Mesenchymal stem cell of Wharton's jelly (primary cell): ENCODE measurements around the genes NKAIN4 and KCNQ2.

DNA sequence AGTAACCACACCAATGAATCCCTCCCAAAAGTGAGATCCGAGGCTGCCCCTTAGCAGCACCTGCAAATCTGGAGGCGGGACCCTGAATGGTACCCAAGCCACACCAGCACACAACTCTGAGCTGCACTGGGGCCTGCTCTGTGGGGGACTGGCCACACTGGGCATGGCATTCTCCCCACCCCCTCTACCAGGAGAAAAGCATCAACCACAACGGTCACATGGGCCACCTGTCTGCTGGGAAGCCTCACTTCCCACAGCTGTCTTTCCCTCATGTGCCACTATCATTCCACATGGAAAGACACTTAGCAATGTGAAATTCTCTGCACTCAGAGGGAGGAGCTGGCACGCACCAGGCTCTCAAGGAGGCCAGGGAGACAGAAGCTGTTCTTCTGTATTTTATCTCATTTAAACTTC, 19.2 kb downstream of the YTHDF1 start:
- CAGE, long polyA plus RNA = no peak

DNA sequence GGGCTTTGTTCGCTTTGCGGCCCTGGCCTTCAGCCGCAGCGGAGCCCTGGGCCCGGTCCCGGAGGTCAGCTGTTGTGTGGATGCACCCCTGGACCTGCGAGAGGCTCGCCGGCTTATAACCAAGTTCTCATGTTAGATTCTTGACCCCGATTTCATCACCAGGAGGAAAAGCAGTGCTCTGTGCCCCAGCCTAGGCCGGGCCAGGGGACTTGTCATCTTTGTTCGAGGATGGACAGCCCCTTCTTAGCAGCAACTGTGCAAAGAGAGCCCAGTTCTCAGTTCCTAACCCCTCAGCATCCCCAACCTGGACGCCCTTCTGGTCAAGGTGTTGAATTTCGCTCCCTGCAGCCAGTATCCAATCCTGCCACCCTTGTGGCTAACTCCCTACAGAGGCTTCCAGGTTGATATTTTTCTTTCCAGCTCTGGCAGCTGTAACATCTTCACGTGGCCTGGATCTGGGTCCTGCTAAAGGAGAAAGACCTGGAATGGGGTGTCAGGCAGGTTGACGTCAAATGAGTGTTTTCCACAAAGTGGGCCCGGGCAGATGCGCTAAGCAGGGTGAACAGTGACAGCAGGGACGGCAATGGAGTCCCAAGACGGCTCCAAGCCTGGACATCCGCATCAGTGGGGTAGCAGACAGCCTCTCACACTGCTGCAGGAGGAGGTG, 843 bp upstream of the YTHDF1 start:
- CAGE, long polyA plus RNA = no peak

DNA sequence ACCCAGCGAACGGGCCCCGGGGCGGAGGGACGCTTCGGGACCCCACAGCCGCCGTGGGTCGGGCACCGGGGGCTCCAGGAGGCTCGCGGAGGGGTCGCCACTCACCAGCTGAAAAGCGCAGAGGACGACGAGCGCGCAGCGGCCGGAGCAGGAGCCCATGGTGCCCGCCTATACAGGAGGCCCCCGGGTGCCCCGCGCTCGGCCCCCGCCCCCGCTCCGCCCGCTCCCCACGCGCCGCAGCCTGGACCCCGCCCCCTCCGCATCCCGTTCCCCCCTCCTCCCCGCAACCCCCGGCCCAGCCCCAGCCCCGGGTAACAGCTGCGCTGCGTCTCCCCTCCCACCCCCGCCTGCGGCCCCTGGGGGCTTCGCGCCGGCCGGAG, at the start of gene NKAIN4:
Gene NKAIN4, minus strand, starts transcription at position 172 of the 380 bp plus-strand sequence.
- CAGE, long polyA plus RNA = no peak

DNA sequence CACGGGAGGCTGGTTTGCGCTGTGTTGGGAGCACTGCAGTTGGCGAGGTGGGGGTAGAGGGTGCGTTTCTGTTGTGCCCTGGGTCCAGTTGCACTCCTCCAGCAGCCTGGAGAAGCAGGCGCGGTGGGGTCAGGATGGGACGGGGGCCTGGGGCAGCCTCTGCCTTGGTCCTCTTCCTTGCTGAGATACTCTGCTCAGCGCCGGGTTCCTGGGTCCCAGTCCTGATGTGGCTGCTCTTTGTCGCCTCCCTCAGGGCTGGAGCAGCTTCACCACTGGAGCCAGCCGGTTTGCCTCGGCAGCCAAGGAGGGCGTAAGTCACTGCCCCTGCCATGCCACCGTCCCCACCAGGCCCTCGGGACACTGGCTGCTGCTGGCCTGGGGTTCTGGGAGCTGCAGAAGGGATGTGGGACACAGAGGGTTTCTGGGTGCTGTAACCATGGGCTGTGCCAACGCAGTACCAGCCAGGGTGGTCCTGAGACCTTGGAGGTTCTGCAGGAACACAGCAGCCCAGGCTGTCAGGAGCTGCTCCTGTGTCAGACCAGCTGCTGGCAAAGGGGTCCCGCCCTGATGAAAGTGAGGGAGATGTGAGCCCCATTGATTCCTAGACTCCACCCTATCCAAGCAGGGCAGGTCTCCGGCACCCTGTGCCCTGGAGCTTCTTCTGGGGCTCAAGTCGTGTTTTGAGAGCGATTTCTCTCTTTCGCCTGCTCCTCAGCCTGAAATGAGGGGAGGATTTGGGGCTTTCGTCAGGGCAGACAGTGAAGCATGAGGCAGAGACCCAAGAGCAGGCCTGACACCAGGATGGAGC, 8.6 kb downstream of the ARFGAP1 start:
- CAGE, long polyA plus RNA = no peak

DNA sequence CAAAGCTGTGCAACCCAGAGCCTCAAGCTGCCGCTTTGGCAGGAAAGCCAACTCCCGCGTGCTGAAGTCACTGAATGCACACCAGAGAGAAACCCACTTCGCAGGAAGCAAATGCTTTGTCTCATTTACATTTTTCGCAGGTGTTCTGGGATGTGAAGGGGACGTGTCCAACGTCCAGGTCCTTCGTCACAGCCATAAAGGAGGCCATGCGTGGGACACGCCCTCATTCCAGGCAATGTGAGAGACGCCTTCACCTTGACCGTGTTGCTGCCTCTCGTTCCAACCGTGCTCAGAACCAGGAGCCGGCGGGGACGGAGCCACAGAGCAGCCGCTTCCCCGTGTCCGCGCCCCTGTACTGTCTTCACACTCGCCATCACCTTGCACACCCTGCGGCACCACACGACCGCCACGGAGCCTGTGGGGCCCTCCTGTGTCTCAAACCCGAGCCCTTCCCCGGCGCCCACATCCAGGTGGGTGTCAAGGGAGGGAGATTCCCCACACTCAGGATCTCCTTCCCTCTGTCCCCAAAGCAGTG, 24.3 kb downstream of the KCNQ2 start:
- CAGE, long polyA plus RNA = no peak

- CAGE, long polyA plus RNA = no peak
Observed at GRCh38 chr20:63471035-63472128, 1.1 kb downstream of the KCNQ2 start.

DNA sequence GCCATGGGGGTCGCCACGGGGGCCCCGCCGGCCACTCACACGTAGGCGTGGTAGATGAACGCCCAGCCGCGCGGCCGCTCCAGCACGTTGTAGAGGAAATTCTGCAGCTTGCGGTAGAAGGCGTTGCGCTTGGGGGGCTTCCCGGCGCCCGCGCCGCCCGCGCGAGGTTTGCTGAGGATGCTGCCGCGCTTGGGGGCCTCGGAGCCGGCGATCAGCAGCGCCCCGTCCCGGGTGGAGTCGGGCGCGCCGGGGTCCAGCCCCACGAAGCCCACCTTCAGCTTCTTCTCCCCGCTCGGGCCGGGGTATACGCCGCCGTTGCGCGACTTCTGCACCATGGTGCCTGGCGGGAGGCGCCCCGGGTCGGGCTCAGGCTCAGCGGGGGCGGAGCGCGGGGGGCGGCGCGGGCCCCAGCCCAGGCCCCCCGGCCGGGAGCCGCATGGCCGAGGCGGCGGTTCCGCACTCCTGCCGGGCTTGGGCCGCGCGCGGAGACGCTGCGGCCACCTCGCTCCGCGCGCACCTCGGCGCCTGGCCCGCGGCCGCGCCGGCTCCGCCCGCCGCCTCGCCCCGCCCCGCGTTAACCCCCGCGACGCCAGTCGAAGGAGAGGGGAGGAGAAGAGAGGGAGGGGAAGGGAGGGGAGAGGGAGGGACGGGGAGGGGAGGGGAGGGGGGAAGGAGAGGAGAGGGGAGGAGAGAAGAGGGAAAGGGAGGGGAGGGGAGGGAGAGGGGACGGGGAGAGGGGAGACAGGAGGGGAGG, at the start of gene KCNQ2:
Gene KCNQ2, minus strand, starts transcription at position 527 of the 754 bp plus-strand sequence.
- CAGE, long polyA plus RNA = no peak

- CAGE, long polyA plus RNA = no peak
Observed at GRCh38 chr20:63527171-63527409, 6.5 kb downstream of the PPDPF start.

- CAGE, long polyA plus RNA = no peak
Observed at GRCh38 chr20:63573357-63573986, 567 bp downstream of the HELZ2 start.

DNA sequence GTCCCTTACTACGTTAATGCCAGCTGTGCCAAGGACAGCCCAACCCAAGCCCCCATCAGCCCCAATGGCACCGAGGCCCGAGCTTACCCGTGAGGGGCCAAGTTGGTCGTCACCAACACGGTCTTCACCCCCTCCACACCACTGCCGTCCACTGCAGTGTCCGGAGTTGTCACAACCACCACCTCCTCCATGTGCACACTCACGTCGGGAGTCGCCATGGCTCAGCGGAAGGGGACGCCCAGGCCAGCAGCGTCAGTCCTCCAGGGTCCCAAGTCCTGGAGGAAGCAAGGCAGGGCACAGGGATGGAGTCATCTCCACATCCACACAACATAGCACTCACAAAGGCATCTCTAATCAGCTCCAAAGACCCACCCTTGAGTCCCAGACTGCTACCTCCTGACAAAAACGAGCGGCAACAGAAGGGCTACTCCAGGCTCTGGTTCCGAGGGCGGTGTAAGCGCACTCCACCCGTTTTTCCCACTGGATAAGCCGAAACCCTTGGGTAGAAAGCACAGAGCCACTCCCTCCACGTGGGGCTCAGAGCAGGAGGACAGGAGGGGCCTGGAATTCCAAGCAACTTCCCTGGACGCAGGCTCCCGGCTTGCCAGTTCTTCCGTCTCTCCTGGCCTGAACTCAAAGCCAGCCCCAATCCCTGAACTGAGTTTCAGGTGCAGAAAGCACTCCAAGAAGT, 7.6 kb downstream of the GMEB2 start:
- CAGE, long polyA plus RNA = no peak

DNA sequence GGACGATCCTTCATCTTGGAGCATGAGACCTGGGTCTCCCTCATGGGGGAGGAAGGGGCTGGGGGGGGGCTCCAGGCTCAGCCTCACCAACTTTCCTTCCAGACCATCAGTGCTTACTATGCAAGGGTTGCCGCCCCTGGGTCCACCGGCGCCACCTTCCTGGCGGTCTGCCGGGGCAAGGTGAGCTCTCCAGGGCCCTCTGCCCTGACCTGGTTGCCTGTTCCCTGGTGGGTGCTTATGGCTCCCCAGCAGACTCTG, 7.6 kb upstream of the TNFRSF6B start:
- CAGE, long polyA plus RNA = no peak

DNA sequence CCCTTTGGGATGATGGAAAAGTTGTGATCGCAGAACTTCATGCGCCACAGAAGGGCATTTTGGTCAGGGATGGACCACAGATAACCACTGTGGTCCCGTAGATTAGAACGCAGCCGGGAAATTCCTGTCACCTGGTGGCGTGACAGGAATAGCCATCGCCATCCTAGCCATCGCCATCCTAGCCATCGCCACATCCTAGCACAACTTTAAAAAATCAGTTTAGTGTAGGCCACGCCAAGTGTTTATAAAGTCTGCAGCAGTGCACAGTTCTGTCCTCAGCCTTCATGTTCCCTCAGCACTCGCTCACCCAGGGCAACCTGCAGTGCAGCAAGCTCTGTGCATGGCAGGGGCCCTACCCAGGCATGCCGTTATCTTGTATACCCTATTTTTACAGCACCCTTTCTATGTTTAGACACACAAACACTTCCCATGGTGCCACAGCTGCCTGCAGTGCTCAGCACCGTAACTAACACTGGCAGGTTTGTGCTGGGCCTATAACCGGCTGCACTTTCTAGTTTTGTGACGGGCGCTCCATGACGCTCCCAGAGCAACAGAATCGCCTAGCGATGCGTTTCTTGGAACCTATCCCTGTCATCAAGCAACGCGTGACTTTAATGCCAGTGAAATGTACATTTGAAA, 43.8 kb downstream of the ZBTB46 start:
- CAGE, long polyA plus RNA = no peak

DNA sequence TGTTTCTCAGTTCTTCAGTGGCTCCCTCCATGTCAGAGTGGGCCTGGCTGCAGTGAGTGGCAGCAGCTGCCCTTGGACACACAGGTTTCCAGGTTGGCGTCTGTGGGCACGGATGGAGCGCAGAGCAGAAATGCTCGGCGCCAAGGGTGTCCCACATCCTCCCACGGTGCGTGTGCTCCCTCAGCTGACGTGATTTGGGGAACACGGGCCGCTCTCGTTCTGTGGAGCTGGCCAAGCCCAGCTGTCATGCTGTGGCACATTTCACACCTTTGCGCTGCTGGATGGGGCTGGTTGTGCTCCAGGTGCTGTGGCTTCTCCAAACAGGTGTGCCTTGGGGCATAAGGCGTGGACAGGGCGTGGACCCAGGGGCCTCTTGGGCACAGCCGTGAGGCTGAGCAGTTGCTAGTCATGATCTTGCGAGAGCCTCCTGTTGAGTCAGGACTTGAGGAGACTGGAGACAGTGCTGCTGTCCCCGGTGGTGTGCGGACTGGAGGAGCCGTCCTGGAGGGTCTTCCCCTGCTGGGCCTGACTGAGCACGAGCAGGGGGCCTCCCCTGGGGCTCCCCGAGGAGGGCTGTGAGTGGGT, 9.5 kb upstream of the DNAJC5 start:
- CAGE, long polyA plus RNA = no peak

GRCh38 chr20:63914845-63915360, 20.0 kb downstream of the DNAJC5 start:
- CAGE, long polyA plus RNA = no peak

DNA sequence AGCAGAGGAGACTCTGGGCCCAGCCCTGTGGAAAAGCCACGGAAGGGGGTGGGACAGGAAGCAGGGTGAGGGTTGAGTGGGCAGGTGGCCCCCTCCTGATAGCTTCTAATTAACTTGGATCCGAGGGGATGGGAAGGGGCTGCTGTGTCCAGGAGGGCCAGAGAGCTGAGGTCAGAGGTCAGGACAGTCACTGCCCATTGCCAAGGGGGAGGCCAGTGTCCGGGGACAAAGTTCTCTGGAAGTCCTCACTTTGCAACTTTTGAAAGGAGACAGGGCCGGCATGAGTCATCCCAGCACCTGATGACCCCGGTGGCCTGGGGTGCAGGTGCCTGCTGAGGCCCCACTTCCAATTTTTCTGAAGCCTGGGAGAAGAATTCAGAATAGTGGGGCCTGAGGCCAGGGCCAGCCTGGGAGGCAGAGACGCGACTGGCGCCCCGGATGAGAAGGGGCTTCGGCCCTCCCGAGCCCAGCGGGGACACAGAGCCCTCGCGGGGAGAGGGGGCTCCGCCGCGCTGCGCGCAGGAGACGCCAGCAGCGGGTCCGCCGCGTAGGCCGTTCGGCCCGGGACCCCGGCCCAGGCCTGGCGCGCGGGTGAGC, 752 bp downstream of the ZNF512B start:
- CAGE, long polyA plus RNA = no peak

DNA sequence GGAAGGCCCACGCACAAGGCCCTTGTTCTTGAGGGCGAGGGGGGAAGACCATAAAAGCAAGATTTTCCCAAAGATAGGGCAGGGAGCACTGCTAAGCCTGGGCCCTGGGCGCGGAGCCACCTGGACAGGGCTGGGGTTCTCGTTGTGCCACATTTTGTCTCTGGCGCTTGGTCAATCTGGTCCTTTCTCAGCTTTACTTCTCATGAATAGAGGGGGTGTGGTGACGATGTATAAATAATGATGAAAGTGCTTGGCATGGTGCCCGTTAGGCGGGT, 4.8 kb downstream of the SAMD10 start:
- CAGE, long polyA plus RNA = no peak

GRCh38 chr20:64026930-64027249, 9.1 kb upstream of the C20orf204 start:
- CAGE, long polyA plus RNA = no peak

- CAGE, long polyA plus RNA = no peak
Observed at GRCh38 chr20:64062059-64062685, 826 bp upstream of the TCEA2 start.

DNA sequence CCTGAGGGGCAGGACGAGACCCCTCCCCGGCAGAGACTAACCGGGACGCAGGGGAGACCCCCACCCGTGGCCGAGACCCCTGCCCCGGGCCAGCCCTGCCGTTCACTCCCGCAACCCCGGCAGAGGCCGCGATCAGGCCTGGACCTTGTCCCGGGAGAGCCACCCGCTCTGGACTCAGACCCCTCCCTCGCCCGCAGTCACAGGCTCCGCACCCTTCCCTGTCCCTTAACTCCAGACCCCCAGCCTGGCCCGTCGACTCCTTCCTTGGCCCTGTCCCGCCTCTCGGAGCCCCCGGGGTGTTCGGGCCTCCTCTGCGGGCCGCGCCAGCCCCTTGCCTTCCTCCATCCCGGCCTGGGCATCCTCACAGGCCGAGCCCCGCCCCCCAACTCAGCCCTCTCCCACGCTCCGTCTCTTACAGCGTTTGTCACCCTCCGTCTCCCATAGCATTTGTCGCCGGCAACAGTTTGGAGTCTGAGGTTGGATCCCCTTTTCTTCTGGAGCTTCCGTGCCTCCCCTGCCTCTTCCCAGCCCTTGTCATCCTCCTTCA, 549 bp downstream of the TCEA2 start:
- CAGE, long polyA plus RNA = no peak

- CAGE, long polyA plus RNA = no peak
Observed at GRCh38 chr20:64064021-64064919, 1.3 kb downstream of the TCEA2 start.